Right common carotid artery plus branches (tissue), 1 donor: ENCODE measurements around a stretch of chr21.

- PRO-cap = no peak
These were observed 34.0 kb downstream of the DOP1B start for GRCh38 chr21:36190591-36191113.

DNA sequence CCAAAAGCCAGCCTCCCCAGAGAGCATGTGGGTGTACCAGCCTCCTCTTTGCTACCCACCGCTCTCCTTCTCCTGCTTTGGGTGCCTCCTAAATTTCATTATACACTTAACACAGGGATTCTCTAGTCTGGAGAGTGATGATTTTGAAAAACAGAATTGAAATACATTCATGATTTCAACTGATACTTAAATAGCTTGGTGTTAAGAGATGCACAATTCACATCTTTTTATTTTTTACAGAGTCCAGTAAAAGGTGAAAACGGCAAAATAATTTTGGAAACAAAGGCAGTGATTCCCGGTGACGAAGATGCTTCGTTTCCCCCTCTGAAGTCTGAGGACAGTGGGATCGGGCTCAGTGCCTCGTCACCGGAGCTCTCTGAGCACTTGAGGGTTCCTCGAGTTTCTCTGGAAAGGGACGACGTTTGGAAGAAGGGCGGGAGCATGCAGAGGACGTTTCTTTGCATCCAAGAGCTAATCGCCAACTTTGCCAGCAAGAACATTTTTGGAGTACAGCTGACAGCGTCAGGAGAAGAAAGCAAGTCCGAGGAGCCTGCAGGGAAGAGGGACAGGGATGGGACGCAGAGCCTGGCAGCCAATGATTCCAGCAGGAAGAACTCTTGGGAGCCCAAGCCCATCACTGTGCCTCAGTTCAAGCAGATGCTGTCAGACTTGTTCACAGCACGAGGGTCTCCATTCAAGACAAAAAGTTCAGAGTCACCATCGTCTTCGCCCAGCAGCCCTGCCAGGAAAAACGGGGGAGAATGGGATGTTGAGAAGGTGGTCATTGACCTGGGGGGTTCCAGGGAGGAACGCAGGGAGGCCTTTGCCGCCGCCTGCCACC, 73.8 kb downstream of the DOP1B start:
- PRO-cap = no peak

- PRO-cap = no peak
These were observed 85.9 kb upstream of the SIM2 start for GRCh38 chr21:36612915-36613573.

- PRO-cap = no peak
These were observed 58.1 kb upstream of the SIM2 start for GRCh38 chr21:36640647-36641314.

DNA sequence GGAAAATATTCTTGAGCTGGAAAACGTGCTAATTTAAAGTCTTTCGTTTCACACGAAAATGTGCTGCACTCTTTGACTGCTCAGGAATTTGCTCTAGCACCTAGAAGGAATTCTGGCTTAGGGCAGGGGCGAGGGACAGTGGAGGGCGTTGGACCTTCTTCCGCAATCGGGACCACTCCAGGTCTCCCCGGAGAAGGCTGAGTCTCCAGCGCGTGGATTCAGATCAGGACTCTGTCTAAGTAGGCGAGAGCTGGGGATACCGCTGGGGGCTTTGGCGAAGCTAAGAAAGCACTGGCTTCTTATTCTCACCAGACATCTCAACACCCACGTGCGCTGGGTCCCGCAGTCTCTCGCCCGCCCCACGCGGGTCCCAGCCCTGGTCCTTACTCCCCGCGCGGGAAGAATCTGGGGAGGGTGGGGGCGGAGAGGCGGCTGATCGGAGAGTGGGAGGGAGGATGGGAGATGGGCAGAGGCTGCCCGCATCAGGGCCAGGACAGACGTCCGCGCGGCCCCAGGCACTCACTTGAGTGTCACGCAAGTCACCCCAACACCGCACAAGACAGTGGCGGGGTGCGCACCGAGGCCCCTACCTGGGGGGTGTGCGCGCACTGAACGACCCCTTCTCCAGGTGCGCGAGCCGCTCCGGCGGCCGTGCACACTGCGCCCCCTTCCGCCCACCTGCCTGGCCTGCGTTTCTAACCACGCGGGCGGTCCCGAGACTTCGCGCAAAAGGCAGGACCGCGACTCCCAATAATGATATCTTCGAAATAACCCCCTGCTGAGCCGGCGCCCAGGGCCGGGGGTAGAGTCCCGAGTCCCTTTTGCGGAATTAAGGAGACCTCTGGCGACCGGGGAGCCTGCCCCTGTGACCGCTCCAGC, 6.1 kb upstream of the SIM2 start:
- PRO-cap = no peak

DNA sequence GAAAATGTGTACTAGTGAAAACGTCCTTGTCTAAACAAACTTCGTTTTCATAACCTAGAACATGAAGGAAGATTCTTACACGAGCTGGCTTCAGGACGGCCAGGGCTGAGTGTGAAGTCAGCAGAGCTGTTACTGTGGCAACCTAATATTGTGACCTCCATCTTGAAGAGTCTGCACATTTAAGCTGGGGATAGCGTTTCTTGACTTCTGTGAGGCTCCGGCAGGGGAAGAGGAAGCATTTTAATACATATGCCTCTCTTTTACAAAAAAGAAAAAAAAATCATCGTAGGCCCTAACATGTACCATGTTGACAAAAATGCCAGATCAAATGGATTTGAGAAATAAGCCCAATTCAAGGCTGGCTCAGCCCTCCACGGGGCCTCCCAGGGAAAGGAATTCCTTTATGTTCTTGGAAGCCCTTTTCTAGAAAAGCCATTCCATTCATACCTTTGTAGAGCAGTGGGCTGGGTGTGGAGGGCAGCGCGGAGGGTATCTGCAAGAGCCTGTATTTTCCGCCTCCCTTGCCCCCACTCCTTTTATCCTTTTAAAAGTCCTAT, 51.1 kb downstream of the SIM2 start:
- PRO-cap = no peak

DNA sequence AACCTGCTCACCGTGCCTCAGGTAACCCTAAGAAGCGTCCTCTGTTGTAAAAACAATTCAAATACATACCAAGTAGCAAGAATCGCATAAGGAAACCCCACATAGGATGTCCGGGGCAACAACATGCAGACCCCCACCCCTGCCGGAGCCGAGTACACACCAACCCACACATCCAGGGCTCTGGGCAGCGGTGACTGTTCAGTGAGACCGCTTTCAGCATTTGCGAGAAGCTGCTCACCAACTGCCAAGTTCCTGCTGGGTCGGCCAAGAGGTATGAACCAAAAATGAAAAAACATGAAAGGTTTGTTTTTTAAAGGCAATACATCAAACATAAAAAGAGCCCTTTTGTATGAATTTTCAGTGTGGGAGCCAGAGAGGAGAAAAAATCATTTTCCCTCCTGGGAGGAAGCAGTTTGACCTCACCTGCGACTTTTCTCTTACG, 92.2 kb downstream of the SIM2 start:
- PRO-cap = no peak

DNA sequence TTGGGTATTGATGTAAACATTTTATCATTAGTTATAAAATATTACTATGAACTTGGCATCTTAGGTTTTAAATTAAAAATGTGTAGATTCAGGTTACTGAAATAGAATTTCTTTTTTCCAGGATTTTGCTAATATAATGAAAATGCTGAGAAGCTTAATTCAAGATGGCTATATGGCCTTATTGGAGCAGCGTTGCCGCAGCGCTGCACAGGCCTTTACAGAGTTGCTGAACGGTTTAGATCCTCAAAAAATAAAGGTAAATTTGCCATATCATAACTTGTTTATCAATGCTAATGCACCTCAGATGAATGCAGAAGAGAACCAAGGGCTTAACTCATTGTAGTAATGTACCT, 62.2 kb downstream of the TTC3 start:
- PRO-cap = no peak

- PRO-cap = no peak
These were observed 80.3 kb downstream of the VPS26C start for GRCh38 chr21:37186719-37187308.

- PRO-cap = no peak
These were observed 69.2 kb downstream of the VPS26C start for GRCh38 chr21:37197755-37198560.

GRCh38 chr21:37208643-37209041, 58.5 kb downstream of the VPS26C start:
- PRO-cap = no peak

DNA sequence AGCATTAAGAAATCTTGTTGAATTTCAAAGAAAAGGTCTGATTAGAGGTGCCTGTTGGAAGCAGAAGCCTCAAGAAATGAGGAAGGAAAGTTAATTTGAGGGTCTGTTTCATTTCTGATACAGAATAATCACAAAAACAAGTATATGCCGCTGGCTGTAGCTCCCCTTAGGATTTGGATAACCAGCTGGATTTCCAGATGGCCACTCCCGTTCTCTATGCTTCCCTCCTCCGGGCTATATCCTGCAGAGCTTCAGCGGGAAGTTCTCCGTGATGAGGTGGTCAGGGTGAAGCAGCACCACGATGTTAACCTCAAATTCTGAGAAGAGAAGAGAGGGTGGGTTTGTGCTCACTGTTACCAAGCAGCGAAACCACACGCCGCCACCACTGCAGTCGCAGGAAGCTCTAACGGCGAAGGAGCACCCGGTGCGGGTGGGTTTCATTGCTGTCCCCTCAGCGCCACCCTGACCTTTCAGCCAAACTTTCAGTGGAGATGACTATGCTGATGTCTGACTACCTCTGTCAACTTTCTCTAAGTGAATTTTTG, 41.8 kb downstream of the VPS26C start:
- PRO-cap = no peak

DNA sequence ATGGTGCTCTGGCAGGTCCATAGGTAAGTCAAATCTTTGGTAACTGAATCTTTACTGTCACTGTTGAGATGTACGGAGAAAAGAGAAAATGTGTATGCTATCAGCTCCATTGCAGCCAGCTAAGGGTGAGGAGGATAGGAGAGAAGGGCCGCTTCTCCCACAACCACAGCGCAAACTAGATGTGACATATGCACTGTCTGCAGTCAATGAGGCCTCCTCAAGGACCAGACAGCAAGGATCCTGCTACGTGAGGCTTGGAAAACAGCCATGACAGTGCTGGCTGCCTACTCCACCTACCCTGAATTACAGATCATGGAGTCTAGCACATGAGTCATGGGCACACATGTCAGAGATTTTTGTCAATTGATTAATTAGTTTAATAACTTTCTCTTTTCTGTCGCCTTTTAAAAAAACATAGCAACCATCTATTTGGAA, 3.4 kb downstream of the VPS26C start:
- PRO-cap = no peak

- PRO-cap = no peak
These were observed 13.4 kb downstream of the DYRK1A start for GRCh38 chr21:37379671-37380744.

DNA sequence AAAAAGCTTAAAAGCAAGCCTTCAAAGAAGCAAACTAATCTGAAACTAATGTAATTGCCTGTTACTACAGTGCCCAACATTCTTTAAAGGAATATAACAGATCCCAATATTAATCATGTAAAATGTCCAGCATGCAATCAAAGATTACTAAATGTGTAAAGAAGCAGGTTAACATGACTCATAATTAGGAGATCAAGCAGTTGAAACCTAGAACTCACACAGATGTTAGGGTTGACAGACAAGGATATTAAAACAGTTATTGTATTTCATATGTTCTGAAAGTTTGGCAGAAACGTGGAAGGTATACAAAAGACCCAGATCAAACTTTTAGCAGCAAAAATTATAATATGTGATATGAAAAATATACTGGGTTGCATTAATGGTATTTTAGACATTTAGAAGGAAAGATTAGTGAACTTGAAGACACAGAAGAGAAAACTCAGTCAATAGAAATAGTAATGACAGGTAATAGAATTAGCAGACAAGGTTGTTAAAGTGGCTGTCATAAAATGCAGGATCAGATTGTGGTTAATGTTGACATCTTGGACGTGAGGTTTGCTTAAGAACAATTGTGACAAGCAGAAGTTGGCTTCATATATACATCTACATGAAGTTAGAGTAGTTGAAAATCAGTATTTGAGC, 18.0 kb downstream of the DYRK1A start:
- PRO-cap = no peak

- PRO-cap = no peak
These were observed 29.7 kb downstream of the DYRK1A start for GRCh38 chr21:37396302-37396635.

DNA sequence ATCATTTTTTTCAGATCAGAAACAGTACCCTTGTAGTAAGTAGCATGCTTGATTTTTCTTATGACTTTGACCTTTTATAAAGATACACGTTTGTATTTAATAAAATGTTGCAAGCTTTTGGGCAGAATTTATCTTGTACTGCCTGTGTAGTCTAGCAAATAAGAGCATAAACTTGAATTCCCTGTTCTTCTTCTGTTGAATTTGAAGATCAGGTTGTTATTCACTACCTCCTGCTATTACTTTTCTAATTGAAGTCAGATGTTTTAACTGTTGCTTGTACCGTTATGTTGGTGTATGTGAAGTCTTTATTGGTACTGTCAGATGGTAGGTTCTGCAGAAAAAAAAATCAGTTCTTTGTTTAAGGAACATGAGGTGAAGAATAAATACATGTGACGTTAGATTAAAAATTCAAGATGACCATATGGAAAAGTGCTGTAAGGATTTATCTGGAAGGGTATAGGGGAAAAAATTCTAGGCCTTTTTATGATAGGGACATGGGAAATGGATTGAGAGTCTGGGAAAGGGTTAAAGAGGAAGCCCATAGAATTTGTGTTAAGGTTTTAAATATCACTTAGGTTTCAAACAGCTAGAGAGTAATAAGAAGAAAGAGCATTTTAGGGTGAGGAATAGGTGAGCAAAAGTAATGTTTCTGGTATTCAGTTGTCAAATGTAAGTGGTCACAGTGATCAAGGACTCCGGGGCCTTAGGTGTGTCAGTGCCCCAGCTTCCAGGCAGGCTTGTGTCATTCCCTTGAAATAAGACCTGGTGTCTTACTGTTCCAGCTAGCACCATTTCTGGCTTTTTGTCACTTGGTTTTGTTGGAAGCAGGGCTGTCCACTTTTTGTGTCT, 69.3 kb downstream of the DYRK1A start:
- PRO-cap = no peak

- PRO-cap = no peak
These were observed 139.9 kb downstream of the DYRK1A start for GRCh38 chr21:37506352-37506975.

DNA sequence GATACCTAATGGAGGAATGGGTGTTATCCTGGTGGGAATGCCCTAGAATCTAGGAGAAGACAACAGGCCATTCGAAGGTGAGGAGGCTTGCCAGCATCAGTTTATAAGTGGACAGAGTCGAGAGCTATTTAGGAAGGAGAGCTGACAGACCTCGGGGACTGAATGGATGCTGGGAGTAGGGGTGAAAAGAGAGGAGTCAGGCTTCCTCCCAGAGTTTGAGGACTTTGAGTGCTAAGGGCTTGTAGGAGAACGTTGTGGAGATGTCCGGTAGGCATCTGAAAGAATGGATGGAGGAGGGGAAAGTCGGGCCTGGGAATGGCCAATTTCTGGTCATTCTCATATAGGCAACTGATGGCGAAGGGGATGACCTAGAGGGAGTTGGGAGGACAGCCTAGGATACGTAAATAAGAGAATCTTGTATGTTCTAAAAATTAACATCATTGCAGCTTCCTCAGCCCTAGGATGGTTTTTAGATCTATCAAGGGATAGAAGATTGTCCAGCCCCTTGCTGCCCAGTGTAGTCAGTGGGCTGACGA, 155.2 kb downstream of the DYRK1A start:
- PRO-cap = no peak

DNA sequence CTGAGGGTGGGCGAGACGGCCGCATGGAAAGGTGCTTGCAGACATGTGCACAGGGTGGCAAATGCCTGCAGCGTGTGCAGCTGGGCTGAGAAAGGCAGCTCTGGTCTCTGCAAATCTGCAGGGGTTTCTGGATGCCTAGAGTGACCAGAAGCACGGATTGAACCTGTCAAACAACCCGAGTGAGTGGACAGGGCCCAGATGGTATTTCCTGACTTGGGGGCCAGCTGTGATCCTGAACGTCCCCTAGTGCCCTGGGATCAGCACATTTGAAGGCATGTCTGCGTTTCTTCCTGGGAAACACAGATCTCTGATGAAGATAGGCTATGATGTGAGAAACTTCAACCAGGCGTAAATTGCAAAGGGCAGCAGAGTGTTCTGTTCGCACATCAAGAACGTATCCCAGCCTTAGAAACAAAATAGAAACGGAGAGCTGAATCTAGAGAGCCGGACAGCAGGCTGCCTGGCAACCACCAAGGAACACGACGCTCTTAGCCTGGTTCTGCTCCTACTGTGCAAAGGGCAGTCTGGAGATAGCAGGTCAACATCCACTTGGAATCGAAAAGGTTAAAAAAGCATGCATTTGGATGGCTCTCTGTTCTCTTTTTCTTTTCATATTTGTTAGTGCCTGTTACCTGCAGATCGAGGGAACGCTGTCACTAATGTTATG, 163.0 kb downstream of the KCNJ6 start:
- PRO-cap = no peak